ENCODE data around the gene FAM131C.

DNA sequence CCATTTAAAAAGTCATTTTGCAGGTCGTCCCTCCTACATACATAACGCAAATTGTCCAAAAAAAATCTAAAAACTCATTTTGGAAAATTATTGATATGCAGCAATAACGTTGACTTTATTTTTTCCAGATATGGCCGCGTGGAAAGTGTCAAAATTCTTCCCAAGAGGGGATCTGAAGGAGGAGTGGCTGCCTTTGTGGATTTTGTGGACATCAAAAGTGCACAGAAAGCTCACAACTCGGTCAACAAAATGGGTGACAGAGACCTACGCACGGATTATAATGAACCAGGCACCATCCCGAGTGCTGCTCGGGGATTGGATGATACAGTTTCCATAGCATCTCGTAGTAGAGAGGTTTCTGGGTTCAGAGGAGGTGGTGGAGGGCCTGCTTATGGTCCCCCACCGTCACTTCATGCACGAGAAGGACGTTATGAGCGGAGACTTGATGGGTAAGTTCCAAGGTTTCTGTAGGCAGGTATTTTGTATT is 25.2 kb downstream of the SPEN start:
- PRO-cap, 2 experiments = no peak in any of the 2 experiments

DNA sequence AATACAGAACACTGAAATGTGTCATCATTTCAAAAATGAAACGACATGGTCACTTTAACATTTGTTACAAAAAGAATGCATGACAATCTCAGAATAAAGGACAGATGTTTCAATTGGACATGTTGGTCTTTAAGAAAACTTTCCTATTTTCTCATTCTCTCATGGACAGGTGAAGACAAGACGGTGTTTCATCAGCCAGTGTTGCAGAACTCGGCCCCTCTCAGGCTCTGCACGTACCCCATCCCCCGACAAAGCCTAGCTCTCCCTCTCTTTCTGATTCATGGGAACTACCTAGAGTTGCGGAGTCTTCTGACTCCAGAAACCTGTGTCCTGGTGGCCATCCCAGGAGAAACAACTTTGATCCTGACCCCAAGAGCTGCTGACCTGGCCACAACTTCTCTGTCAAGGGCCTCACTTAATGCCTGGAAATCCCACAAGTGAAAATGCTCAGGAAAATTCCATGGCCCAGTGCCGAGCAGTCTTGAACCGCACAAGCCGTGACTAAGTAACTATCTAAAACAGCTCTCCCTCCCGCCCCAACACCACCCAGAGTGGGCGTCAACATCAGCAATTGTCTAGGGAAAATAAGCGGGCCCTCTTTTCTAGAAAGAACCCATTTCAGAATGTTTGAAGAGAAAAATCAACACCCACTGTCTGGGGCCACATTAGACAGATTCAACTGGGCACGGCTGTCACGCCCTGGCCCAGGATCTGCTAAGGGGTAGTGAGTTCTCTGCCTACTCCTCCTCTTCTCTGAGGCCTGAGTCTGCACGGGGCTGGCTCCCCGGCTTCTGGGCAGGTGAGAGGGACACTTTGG is 26.9 kb downstream of the ZBTB17 start:
- PRO-cap, 2 experiments = no peak in any of the 2 experiments

- PRO-cap, 2 experiments = no peak in any of the 2 experiments
Measured at GRCh38 chr1:15964028-15964503, 11.8 kb downstream of the ZBTB17 start.

DNA sequence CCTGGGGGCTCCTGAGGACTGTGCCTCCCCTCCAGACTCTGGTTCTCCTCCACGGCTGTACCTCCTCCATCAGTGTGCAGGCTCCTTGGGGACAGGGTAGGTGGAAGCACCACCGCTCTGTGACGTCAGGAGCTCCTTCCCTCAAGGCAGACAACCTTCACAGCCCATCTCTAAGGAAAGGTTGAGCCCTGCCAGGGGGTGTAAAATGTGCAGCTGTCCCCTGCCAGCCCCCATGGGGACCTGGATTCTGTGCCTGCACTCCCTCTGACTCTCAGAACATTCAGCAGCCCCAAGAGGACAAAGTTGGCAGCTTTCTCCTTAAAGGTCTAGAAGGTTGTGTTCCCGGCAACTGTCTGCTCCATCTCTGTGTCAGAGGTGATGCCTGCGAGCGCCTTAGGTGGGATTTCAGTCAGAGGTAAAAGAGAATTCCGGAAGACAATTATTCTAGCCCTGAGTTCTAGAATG is 558 bp upstream of the HSPB7 start:
- PRO-cap, 2 experiments = no peak in any of the 2 experiments

- PRO-cap, 2 experiments = no peak in any of the 2 experiments
Measured at GRCh38 chr1:16048317-16049201, 5.0 kb downstream of the CLCNKB start.

DNA sequence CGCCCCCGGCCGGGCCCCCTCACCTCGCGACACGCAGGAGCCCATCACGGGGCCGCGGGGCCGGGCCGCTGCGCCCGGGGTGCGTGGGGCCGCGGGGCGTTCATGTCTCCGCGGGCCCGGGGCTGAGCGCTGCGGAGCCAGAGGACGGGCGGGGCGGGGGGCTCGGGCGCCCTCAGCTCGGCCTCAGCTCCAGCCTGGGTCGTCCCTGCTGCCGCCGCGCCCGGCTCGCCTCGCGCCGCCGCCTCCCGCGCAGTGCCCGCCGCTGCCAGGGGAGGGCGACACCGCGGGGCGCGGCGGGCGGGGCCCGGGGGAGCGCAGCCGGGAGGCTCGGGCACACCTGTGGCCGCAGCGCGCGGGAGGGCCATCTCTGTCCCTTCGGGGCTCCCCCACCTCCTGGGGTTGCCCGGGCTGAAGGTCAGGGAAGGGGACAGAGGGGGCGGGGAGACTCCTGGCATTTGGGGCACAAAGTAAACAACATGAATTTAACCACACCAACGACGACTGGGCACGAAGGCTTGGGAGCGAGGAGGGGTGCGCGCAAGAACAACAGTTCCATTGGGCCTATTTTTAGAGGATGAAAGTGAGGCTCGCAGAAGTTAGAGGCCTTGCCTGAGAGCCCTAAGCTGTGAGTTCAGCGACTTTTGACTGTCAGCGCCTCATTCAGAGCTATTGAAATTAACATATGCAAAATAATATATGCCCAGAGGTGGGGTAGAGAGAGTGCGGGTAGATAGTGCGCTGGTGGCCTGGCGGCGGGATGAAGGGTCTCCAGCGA is at the start of gene FAM131C:
Gene FAM131C (minus strand): TSS at position 254 of the 775 bp plus-strand sequence.
- PRO-cap, 2 experiments = peak in 2 of 2 experiments; most common plus-strand start position 300 of the sequence (in 1); most common minus-strand start position 227 of the sequence (in 1)

DNA sequence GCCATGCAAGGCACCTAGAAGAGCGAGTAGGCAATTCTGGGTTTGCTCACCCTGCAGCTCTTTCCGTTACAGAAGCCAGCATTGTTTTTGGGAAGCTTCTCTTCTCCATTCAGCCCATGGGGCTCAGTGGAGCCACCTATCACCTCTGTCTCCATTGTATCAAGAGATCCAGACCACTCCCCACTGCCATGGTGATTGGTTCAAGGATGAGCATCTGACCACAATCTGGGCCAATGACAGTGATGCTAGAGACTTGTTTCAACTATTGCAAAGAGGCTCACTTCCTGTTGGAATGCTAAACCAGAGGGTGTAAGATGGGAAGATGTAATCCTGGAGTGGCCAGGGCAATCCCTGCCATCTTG is 6.6 kb downstream of the SPATA21 start:
- PRO-cap, 2 experiments = no peak in any of the 2 experiments

- PRO-cap, 2 experiments = peak in 2 of 2 experiments; most common plus-strand start chr1:16613373 (in 2); most common minus-strand start chr1:16613349 (in 2)
Measured at GRCh38 chr1:16612906-16613819, 172.6 kb downstream of the NECAP2 start.

- PRO-cap, 2 experiments = no peak in any of the 2 experiments
Measured at GRCh38 chr1:16618698-16619499, 178.4 kb downstream of the NECAP2 start.

DNA sequence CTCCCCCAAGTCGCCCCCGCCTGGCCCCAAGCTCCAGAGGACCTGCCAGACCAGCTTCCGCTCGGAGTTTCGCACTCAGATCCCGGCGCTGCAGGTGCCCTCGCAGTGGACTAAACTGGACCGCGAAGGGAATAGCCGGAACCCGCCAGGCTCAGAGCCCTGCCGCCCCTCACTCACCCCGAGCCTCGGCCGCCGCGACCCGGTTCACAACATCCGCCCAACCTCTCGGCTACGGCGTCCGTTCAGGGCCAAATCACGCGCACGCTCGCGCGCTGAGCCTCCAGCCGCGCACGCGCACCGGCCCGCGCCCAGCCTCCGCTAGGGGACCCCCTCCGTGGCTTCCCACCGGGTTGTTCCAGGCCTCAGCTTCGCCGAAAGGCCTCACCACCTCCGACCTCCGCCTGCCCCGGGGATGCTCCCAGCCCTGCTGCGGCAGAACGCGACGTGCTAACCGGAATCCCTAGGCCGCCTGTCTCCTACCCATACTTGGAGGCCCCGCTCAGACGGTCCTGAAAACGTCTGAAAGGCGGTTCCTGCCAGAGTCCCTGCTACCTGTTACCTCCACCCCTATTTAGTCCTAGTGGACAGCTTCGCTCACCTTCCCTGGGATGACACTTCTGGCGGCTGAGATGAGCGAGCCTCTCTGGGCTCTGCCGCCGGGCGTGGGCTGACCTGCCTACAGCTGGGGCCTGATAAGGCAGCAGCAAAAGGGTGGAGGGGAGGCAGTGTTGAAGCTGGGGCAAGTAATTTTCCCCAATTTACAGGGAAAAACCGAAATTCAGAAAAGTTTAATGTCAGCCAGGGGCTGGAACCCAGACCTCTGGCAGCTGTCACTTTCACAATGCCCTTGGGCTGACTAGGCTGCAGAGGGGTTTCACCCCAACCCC is 204.2 kb downstream of the NECAP2 start:
- PRO-cap, 2 experiments = peak in 2 of 2 experiments; most common plus-strand start position 260 of the sequence (in 2); most common minus-strand start position 215 of the sequence (in 2)

- PRO-cap, 2 experiments = peak in 2 of 2 experiments; most common plus-strand start chr1:16914051 (in 1); most common minus-strand start chr1:16913875 (in 2)
Measured at GRCh38 chr1:16913780-16914373, 7.9 kb upstream of the CROCC start.

DNA sequence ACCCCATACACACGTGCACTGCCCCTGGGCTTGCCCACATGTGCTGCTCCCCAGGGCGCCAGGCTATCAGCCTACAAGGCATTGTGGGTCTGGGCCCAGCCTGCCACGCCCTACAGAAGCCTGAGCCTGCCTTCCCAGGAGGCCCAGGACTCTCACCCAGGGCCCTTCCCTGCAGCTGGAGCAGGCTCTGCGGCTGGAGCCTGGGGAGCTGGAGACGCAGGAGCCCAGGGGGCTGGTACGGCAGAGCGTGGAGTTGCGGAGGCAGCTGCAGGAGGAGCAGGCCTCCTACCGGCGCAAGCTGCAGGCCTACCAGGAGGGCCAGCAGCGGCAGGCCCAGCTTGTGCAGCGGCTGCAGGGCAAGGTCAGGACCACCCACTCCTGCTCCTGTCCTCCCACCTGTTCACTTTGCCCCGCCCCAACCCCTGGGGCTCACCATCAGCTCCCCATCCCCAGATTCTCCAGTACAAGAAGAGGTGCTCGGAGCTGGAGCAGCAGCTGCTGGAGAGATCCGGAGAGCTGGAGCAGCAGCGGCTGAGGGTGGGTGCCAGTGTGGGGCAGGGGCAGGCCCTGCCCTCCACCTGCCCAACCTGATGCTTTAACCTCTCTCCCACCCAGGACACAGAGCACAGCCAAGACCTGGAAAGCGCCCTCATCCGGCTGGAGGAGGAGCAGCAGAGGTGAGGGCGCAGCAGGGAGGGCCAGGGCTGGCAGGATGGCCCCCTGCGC is 8.1 kb downstream of the CROCC start:
- PRO-cap, 2 experiments = no peak in any of the 2 experiments

DNA sequence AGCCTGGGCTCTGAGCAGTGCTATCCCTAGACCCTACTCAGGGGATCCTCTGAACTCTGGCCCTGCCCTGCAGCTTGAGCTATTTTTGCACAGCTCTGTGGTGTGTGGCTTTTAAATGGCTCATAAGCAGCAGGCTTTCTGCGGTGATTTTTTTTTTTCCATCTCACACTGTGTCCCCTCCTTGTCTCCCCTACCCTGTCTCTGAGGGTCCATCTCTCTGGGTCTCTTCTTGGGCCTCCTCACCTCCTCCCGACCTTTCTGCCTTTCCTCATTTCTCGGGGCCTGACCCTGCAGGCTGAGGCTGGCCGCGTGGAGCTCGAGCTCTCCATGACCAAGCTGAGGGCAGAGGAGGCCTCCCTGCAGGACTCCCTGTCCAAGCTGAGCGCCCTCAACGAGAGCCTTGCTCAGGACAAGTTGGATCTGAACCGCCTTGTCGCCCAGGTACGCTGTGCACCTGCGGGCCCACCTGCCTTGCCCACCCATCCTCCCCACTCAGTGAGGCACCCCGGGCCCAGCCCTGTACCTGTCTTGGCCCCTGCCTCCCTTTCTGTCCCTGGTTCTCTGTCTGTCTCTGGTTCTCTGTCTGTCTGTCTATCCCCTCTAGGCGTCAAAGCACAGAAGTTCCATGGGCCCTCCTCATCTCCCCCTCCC is 24.4 kb downstream of the CROCC start:
- PRO-cap, 2 experiments = no peak in any of the 2 experiments

DNA sequence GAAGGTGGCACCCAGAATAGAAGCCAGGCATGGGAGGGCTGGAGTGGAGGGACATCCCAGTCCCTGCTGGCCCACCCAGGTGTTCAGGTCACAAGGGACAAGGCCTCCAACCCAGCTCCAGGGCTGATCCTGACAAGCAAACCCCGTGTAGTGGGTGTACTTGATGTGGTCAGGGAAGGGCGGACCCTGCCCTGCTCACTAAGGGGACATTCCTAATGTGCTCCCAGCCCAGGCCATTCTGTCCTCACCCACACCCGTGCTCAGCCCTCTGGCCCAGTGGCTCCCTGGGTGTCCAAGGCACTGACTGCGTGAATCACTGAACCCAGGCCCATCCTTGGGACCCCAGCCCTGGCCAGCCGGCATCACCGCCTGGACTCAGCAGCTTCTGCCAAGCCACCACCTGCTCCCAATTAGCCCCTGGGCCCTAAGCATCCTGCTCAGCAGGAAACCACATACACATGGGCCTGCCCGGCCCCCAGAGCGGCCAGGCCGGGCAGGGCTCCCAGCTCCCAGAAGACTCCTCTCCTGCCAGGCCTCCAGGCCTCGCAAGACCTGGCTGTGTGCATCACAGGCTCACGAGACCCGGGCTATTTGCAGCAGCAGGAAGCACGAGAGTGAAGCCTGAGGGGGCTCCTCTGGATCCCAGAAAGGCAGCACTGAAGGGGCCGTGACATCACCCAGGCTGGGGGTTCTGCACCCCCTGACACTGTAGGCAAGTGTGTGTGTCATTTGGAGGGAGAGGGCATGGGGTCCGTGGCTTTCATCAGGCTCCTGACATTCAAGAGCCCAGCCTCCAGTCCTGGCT is 1.8 kb downstream of the MFAP2 start:
- PRO-cap, 2 experiments = no peak in any of the 2 experiments

DNA sequence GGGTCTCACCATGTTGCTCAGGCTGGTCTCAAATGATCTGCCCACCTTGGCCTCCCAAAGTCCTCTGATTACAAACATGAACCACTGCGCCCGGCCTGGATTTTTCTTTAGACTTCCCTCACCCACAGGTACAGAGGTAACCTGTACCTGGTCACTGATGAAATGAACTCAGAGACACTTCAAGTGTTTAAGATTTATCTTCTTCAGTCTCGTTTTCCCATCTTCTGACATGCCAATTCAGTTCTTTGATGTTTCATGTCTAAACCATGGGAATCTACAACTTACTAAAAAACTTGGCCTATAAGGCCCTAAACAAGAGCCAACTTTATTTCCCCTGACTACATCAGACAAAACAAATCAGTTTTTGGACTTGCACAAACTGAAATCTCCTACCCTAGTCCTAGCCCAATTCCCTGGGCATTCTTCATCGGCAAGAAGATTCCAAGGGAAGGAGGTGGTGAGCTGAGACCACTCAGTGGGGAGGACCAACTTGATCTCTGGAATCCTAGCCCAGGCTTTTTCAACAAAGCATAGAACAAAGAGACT is 24.6 kb downstream of the RCC2 start:
- PRO-cap, 2 experiments = no peak in any of the 2 experiments

DNA sequence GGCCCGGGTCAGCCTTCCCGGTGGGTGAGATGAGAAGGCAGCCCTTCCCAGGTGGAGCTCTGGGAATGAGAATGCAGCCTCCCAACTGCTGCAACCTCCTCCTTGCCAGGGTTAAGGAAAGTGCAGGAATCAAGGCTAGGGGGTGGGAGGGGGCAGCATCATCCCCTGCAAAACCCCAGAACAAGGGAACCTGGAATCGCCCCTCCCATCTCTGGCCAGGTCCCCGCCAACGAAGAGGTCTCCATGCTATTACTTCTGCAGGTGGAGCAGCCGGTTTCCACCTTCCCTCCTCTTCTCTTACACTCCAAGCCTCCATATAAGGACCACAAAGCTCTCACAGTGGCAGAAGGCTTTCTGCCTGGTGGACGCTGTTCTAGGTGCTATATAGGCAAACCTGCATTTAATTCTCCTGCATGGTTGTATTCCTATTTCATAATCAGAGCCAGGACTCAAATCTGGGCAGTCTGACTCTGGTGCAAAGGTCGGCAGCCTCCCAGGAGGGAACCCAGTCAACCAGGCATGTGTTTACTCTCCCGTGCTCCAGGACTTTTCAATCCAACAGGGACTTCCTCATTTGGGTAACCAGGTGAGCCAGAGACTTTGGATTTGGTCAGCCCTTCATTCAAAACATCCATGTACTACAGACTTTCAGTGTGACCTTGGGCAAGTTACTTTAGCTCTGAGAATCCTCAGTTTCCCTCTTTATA is 22.8 kb upstream of the ARHGEF10L start:
- PRO-cap, 2 experiments = no peak in any of the 2 experiments

GRCh38 chr1:17531338-17532544 is 7.8 kb upstream of the ARHGEF10L start:
- PRO-cap, 2 experiments = no peak in any of the 2 experiments

DNA sequence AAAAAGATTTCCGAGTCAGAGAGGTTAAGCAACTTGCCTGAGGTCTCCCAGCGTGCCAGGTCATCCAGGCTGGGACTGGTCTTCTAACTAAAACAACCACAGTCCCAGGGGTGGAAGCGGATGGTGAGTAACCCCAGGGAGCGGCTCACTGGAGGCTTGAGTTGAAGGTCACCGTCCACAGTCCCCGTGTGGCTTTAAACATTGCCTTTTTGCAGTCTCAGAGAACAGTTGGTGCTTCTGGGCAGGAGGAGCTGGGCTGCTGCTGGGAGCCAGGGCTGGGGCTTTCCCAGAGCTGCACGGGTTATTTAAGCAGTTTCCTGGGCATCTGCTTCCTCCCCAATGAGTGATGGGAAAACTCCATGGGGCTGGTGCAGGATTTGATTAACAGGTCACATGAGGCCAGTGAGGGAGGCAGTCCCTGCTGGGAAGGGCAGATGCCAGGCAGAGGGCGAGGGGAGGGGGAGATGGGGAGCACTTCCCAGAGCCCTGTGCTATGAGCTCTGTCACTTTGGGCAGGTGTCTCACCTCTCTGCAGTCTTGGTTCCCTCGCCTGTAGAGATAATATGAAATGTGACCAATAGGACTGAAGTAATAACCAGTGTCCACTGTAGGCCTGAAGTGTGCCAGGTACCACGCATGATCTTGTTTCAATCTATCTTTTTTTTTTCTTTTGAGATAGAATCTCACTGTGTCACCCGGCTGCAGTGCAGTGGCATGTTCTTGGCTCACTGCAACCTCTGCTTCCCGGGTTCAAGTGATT is 12.4 kb downstream of the ARHGEF10L start:
- PRO-cap, 2 experiments = peak in 1 of 2 experiments; most common plus-strand start position 214 of the sequence (in 1)

DNA sequence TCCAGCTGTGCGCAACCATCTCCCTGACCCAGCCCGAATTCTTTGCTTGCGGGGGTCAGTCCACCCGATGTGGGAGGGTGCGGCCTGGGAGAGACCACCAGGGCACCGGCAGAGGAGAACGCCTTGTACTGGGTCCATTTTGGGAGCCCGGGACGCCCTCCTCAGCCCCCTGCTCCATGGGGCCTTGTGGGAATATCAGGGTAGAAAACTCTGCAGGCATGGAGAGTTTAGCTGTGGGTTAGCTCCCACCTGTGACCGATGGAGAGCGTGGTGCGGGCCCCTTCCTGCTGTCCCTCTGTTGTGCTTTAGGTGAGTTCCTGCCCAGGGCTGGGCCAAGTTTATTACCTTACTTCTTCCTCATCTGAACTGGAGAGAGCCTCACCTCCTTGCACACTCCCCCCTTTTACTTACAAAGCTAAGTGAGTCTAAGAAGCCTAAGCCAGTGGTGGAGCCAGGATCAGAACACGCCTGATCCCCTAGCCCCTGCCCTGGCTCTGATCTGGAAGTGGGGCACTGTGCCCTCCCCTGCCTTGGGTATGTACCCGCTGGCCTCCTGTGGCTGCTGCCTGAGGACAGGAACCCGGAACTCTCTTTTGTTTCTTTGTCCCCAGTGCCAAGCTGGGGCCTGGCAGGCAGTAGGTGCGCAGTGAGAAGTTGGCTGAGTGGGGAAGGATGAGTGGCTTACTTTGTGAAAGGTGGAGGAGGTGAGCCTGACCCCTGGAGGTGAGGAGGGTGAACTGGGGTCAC is 32.8 kb downstream of the ARHGEF10L start:
- PRO-cap, 2 experiments = peak in 1 of 2 experiments; most common plus-strand start position 437 of the sequence (in 1); most common minus-strand start position 297 of the sequence (in 1)

DNA sequence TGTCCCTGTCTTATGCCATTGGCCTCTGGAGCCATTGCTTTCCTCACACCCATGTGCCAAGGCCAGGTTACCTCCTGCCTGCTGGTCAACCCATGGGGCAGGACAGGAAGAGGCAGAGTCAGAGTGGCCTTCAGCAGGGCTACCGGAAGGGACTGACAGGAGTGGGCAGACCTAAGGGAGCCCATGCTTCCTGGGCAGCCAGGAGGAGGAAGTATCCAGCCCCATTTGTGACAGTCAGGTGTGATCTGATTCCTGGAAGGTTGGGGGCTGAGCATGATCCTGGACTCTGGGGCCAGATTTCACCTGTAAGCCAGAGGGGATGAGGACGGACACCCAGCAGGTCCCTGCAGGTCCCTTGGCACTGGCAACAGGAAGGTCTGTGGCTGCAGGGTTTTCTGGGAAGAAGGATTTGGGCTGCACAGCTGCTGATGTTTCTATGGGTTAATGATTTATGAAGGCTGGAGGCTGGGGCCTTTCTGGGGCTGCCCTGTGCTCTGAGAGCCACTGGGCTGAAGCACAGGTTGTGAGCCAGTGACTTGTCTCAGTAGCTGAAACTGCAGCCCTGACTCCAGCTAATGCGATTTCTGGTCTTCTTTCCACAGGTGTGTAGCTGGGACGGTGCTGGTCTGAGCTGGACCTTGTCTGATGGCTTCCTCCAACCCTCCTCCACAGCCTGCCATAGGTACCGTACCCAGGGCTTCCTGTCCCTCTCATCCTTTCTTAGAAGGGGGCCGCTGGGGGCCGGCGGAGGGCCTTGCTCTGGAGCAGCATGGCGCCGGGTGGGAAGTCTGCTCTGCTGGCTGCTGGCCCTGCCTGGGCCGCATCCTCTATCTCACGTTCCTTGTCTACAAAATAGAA is 40.7 kb downstream of the ARHGEF10L start:
- PRO-cap, 2 experiments = peak in 1 of 2 experiments; most common plus-strand start position 313 of the sequence (in 1)

Data from Colon Carcinoma Metastatic in the Brain (tissue), 2 donors.